ENCODE data around the genes TMEM212 and NAALADL2.

DNA sequence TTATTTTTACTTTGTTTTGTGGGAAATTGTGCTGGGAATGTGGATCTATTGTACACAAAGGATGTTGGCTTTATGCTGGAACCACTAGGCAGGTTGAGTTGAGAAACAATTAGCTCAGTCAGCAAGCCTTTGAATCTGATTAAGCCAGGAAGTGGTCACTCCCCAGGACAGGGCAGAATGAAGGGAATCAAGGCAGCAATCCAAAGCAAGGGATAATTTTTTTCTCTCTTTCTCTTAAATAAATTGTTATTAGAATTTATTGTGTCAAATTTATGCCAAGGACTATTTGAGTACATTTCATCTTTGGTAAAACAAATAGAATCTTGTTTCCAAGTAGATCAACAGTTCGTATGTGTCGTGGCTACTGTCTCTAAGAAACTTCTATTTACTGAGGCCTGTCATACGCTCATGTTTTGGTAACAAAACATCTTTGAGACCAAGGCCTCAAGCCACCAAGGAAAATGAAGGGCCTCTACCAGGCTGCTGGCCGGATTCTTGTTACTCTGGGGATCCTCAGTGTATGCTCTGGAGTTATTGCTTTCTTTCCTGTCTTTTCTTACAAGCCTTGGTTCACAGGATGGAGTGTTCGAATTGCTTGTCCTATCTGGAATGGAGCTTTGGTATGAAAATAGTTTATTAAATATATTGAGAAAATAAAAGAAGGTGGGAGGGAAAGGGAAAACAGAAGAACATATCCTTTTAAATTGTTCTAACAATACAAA lies at the start of gene TMEM212:
TMEM212 (plus strand) TSS at position 427 of the 722 bp plus-strand sequence.
- PRO-cap = no peak

DNA sequence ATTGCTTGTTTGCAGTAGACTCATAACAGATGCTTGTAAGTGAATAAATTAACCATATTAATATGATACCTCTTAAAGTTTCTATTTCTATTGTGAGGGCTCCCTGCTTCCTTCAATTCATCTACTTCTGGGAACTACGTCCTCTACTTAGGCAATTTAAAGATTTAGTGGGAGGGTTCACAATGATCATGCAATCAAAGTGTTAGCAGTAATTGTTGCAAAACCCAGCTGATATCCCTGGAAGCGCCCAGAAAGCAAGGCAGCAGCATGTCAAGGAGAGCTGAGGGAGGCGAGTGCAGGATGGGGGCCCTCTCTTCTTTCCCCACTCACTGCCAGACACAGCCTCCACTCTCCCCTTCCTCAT lies 6.4 kb downstream of the TMEM212 start:
- PRO-cap = no peak

DNA sequence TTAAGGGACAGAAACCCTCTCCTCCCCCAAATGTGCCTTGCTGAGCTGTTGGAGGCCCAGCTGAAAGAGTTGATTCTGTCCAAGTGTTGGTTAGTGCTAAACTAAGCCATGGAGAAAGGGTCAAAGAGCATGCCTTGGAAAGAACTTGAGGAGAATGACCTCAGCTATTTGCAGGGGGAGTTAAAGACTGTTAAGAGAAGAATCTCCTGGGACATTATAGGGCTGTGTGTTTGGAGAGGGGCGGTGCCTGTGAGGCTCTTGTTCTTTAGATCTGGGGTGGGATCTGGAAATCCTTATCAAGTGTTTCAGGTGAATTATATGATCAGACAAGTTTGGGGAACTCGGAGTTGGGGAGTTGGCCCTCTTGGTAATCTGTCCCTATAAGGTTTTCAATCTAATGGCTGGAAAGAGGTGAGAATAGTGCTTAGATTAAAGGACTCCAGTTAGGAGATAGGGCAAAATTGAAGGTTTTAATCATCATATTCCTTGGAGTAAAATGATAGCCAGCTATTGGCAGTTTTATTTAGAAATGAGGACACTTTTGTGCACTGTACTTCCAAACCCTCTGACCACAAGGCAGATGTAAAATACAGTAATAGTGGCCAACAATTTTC lies 13.1 kb downstream of the FNDC3B start:
- PRO-cap = no peak

DNA sequence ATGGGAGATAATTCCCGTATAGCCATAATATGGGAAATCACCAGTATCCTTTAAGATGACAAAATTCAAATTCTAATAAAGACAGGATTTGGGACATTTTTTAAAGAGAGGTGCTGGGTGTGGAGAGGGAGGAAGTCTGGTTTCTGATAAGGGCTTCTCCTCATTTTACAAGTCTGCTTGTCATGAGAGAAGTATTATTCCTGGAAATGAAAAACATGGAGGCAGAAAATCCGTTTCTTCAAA lies 40.1 kb downstream of the FNDC3B start:
- PRO-cap = no peak

DNA sequence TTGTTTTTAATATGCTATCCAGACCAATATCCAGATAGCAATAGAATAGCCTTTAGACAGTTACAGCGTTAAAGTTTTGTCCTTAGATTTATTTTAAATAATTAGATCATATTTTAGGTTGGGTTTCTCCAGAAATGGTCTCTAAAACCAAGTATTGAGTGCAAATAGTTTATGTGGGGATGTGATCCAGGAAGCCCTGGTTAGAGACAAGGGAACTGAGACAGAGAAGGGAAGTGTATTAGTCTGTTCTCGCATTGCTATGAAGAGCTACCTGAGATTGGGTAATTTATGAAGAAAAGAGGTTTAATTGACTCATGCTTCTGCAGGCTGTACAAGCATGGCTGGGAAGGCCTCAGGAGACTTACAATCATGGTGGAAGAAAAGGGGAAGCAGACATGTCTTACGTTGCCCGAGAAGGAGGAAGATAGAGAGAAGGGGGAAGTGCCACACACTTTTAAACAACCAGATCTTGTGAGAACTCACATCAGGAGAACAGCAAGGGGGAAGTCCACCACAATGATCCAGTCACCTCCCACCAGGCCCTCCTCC lies 154.2 kb downstream of the GHSR start:
- PRO-cap = no peak

DNA sequence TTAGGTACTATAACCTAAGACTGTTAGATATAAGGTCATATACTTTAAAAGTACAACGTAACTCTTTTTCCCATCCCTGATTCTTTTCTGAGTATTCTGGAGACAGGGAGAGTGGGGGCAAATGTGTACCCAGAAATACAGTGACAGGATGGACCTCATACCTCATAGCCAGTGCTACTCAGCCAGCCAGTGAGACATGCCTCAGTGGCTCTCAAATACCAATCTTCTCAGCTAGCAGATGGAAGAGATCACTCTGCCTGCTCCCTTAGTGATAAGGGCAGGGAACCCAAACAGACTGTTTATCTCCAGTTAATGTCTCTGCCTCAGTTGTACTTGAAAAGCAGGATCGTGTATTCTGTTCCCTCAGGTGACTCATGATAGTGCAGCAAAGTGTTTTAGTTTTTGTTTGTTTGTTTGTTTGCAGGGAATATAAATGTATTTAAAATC lies 125.6 kb downstream of the GHSR start:
- PRO-cap = no peak

DNA sequence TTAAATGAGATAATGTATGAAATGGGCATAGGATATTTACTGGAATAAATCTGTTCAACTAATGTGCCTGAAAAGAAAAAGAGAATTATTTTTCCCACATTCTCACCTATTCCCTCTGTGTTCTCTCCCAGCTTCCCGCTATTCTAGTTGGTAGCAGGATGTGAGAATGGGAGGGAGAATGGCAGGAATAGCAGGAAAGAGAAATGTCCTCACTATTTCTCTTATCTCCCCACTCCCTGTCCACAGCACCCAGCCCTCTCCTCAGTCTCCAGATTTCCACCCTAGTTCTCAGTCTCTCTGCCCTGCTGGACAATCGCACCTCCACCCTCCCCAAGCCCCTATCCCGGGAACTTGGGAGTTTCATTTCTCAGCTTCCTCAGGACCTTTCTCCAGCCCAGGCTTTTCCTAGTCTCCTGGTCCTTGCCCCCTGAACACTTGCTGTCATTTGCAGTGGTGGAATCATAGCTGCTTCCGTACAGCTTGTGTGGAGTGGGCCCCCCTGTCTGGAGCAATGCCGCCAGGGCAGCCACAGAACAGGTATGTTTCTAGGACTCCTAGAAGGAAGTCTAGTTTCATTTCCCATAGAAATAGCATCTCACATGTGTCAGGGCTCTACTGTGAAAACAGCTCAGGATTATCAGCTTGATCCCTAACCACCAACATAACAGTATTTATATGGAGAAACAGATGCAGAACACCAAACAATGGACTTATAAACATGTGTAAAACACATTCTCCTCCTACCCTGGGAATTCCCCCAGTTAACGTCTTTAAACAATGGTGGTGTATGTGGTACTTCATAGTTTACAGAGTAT lies 10.1 kb downstream of the TNFSF10 start:
- PRO-cap = no peak

DNA sequence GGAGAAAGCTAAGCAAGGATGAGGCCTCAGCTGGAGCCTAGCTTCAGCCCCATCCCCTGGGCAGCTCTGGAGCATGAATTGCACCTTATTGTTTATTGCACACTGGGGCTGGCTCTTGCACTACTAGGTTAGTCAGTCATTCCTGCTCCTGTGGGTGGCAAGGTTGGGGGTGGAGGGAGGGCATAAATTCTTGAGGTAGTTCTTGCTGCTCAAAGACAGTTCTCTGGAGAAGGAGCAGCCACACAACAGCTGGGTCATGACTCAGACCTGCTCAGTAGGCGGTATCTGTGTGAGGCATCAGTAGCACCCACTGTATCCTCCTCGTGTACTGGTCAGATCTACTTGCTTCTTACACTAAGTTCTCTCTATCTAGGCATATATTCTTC lies 27.2 kb upstream of the TNFSF10 start:
- PRO-cap = no peak

- PRO-cap = no peak
These were observed 69.0 kb upstream of the TNFSF10 start for GRCh38 chr3:172592121-172592692.

DNA sequence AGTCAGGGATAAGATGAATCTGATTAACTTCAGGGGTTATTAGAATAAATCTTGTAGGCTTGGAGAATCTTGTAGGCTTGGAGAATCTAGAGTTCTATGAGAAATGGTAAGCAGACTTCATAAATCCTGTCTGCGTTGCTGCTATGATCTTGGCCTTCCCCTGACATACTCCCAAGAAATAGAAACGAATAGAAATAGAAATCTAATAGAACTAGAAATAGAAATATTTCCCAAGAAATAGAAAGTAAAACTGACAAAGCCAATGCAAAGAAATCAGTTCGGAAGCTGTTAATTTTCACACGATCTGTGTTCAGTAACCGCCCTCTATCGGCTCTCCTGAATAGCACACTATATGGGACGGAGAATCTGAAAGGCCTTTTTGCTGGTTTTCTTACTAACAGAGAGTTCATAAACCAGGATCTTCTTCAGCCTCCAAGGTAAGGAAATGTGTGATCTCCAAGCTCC lies 72.8 kb upstream of the TNFSF10 start:
- PRO-cap = no peak

DNA sequence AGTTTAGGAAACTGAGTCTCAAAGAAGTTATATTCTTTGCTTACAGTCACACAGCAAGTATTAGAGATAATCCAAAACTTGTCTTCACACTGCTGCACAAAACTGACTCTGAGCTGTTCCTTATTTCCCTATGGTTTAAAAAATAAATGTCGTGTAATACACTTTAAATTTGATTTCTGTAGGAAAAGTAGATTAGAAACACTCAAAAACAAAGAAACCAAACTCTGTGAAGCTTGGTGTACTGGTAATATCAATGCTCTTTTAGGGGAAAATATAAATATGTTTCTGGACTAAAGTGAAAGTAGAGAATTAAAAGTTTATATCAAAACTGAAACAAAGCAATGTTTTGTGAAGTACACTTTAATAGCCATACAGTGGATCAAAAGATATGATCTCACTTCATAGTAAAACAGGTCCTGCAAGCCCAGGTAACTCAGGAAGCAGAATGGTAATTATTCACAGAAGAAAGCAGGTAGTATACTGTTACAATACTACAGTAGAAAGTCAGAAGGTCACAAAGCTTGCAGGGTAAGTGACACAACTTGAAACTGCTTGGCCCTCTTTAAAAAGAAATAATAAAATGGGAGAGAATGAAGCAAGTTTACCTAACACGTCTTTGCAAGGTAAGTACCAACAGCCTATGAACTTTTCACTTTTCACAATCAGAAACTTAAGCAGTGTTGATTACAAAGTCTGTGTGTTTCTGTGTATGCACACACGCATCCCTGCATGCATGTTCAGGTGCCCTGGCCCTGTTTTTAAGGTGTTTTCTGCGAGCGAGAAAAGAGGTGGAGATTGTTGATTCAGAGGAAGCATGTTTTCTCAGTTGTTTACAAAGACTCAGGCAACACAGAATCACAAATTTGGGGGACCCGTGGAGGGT lies at the start of gene NAALADL2:
NAALADL2 (plus strand) TSS at position 507 of the 883 bp plus-strand sequence.
- PRO-cap = no peak

GRCh38 chr3:175386680-175386955 lies 527.5 kb downstream of the NAALADL2 start:
- PRO-cap = no peak

- PRO-cap = no peak
These were observed 172.5 kb downstream of the TBL1XR1 start for GRCh38 chr3:177024445-177025427.

DNA sequence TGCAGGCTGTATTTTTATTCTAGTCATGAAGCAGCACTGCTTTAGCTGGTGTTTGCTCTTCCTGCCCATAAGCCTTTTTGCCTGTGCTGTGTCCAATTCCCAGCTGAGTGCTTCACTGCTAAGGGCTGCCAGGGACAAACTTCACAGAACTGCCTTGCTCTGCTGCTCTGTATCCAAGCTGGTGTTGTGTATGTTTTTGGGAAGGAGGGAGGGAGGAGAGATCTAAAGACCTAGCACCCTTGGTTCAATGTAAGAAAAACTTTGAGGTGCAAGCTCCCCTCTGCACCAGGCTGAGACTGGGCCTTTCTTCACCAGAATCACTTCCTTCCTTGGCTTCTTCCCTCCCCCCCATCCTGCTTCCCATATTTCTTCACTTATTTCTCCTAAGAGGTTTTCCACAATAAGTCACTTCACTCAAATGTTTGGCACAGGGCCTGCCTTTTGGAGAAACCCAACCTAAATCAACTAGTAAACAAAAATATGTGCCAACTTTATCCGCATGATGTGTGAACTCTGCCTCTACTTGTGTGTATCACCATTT lies 156.1 kb downstream of the TBL1XR1 start:
- PRO-cap = no peak

- PRO-cap = no peak
These were observed 139.7 kb downstream of the TBL1XR1 start for GRCh38 chr3:177057226-177058357.

DNA sequence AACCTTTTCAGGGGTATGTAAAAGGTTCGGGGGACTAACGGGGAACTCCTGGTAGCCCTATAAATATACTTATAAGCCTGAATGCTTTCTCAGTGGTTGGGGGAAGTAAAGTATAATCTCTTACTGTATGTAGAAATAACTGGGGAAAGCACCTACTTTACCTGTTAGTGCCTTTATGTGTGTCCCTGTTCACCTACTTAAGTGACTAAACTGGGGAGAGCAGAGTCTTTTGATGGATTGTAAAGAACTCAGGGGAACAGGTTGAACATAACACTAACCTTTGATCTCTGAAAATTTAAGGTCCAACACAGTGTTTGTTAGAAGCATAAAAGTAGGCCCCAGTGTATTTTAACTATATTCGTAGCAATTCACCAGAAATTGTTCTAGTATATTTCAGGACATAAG lies 154.6 kb upstream of the TBL1XR1 start:
- PRO-cap = no peak

DNA sequence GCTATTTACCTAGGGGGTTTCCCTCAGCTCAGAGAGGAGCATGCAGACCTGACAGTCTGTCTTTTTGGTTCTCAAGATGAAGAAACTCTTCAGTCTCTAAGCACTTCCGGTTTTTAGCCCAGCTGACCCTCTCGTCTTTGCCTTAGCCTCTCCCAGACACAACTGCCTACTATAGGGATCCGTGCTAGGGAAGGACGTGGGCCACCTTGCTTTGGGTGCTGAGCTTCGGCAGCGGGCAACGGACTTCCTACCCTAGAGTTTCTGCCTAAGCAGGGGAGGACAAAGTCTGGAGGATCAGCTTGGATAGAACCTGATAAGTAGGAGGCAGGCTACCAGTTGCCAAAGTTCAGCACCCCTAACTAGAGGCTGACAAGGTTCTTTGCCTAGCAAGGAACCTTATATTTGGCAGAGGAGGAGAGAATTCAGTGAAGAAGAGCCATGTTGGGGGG lies 164.3 kb upstream of the TBL1XR1 start:
- PRO-cap = no peak

DNA sequence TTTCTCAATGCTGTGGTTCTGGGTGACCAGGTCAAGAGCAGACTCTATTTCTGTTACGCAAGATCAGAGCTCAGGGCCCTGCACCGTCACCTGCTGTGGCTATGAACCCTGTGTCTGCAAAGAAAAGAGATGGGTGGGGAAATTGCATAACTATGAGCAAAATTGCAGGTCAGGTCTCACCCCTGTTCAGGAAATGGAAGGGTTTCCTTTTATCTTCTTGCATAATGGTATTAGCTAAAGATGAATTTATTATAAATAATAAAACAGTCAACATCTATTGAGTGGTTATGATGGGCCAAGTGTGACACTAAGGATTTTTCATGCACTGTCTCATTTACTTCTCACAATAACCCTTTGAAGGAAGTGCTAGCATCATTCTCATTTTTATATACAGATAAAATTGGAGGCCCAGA lies 252.5 kb upstream of the TBL1XR1 start:
- PRO-cap = no peak

GRCh38 chr3:177597401-177598280 lies 400.4 kb upstream of the TBL1XR1 start:
- PRO-cap = no peak

DNA sequence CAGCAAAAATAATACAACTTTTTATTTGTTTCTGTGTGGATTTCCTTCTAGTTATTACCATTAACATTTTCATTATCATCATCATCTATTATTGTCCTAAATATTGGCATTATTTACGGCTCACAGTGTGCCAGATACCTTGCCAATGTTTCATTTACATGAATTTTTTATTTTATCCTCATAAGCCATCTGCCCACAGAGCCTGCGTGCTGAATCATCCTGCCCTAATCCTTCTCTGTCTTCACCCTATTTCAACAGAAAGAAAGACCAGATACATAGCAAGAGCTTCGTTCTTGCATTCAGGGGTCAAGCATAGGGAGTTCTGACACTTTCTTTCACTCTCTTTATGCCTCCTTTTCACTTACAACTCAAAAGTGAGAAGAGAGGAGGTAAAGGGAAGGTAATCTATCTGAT lies 82.0 kb downstream of the KCNMB2 start:
- PRO-cap = no peak